Type B pancreatic cell (in vitro differentiated cells): ENCODE measurements around a stretch of chr1.

DNA sequence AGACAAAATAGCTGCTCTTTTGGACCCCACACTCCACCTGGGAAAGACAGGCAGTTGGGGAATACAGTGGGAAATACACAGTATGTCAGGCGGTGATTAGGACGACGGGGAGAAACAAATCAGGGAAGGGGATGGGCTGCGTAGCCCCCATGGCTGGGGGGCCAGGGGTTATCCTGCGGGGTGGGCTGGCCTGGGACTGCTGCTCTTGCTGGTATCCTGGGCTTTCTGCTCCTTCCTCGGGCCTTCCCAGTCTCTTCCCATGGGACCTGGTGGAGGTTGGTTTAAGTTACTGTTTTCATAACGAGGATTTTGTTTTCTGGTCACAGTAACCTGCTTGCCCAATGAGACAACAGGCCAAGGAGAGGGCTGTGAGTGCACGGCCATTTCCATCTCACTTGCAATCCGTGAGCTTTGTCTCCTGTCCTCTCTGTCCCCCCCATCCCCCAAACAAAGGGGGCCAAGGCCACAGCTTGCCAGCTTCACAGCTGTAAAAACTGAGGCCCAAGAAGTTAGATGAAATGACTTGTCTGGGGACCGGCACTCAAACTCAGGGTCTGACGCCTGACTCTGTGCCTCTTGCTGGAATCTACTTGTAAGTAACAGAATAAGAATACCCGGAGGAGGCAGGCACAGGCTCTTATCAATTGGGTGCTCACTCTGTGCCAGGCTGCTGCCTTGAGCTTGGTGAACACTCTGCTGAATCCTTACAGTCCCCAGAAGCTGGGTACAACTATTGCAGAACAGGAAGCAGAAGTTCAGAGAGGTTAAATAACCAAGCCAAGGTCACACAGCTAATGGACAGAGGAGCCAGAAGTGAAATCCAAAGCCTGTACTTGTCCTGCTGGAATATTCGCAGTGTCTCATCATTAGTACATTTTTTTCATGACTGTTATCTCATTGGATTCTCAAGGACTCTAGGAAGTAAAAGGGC, 85.8 kb downstream of the EPHB2 start:
- PRO-cap, result no peak

DNA sequence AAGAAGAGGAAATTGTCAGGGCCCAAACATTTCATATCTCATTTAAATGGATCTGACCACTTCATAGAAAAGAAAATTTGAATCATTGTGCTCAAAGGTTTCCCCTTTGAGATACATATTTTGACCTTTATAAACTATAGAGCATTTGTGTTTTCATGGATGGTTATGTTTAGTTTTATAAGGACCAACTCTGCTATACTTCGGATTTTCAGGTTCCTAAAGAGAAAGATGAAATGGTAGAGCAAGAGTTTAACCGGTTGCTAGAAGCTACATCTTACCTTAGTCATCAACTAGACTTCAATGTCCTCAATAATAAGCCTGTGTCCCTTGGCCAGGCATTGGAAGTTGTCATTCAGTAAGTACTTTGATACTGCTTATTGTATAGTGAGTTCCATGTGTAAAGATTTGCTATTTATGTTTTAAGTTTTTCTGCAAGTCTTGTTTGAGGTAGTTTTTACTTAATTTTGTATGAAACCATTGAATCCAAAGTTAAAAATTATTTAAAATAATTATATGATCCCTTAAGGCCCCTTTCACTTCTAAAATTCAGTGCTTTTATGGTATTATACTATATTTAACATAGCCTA, 49.2 kb downstream of the KDM1A start:
- PRO-cap, result no peak

- PRO-cap, result unidirectional peak, plus-strand start at chr1:23081706
Measured at GRCh38 chr1:23081072-23082023, 62.1 kb downstream of the KDM1A start.

GRCh38 chr1:23283811-23284010, 60.4 kb downstream of the HNRNPR start:
- PRO-cap, result no peak

- PRO-cap, result no peak
Measured at GRCh38 chr1:23309795-23311224, 33.8 kb downstream of the HNRNPR start.

DNA sequence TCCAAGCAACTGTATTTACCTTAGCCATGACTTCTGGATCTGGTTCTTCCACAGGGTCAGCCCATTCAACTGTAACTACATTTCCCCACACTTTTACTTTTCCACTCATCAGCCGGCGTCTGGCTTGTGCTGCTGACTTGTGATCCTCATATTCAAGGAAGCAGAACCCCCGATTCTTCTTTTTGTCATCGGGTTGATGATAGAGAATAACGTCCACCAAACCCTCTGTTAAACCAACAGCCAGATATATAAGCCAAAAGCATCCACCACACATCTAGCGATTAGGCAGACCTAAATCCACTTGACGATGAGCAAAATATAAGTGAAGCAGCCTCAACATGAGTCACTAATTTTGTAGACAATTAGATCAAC, 25.6 kb downstream of the HNRNPR start:
- PRO-cap, result no peak

GRCh38 chr1:23394556-23395159, 25.0 kb upstream of the ZNF436 start:
- PRO-cap, result no peak

DNA sequence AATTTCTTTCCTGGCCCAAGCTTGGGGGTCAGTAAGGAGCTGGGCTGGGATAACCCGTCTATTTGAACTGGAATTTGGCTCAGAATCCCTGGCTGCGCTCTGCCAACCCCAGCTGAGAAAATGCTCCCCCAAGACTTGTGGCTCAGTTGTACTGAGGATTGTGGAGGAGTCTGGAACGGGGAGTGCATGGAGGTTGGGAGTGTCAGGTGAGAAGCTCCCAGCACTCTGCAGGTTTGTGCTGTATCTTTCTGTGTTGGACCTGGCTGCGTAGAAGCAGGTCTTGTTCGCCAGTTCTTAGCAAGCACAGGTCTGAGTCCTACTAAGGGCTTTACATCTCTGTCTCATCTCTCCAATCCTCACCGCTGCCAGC, 1.6 kb downstream of the TCEA3 start:
- PRO-cap, result no peak

DNA sequence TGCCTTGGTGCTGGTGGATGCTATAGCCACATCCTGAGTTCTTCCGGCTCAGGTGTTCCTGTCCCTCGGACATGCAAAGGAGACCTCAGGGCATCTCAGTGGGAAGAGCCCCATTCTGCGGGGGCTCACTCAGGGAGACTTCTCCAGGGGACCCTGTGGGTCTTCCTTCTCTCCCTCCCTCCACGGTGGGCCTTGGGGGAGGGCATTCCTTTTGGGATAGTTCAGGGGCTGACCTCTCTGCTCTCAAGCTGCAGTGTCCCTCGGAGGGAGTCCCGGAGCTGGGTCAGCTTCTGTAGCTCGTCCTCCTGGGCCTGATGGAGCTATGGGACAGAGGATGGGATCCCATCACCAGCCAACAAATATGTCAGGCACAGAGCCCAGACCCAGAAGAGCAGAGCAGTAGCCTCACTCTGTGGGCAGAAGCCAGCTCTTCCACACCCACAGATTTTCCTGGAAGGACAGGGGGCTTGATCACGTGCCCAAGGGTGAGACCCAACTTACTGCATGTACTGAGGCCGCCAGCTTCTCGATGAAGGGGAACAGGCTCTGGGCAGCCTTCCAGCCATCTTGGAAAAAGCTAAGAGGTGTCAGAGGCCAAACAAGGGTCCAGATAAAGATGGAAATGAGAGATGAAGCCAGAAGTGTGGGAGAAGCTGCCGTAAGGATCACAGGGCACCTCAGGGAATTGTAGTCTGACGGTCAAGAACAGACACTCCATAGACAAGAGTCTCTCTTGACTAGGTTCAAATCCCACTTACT, 16.8 kb upstream of the TCEA3 start:
- PRO-cap, result no peak

DNA sequence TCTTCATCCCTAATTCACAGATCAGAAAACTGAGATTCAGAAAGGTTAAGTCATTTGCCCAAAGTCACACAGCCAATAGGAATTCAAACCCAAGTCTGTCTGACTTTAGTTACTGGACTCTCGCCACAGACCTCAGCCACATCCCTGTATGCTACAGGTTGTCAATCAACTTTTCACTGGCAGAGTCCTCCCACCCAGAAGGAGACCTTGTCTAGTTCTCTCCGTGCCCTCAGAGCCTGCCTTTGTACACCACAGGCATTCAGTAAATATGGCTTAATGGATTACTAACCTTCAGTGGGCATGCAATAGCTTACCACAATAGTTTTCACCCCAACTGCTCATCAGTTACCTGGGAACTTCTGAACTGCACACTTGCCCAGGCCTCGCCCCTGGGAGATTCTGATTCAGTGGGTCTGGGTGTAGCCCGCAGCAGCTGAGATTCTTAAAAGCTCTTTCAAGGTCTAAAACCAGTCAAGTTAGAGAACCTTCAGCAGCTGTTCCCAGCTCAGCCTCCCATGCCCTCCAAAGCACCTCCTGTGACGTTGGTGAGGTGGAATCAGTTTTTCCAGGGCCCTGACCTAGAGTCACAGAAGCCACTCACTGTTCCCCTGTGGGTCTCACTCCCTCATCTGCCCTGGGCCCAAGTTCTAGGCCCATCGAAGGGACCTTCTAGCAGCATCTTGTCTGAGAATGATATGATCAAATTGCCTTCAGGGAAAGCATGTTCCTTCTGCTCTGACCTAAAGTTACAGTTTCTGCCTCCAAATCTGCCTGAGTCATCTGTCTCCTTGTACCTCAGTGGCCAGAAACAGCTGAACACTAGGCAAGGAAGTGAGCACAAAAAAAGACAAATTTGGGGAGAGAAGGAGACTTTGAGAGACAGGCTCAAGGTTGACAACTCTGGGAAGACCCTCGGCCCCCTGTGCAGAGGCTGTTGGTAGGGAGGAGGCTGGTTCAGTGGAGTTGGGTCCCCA, 10.8 kb downstream of the ASAP3 start:
- PRO-cap, result no peak

- PRO-cap, result no peak
Measured at GRCh38 chr1:23556518-23557123, 2.7 kb downstream of the ID3 start.

DNA sequence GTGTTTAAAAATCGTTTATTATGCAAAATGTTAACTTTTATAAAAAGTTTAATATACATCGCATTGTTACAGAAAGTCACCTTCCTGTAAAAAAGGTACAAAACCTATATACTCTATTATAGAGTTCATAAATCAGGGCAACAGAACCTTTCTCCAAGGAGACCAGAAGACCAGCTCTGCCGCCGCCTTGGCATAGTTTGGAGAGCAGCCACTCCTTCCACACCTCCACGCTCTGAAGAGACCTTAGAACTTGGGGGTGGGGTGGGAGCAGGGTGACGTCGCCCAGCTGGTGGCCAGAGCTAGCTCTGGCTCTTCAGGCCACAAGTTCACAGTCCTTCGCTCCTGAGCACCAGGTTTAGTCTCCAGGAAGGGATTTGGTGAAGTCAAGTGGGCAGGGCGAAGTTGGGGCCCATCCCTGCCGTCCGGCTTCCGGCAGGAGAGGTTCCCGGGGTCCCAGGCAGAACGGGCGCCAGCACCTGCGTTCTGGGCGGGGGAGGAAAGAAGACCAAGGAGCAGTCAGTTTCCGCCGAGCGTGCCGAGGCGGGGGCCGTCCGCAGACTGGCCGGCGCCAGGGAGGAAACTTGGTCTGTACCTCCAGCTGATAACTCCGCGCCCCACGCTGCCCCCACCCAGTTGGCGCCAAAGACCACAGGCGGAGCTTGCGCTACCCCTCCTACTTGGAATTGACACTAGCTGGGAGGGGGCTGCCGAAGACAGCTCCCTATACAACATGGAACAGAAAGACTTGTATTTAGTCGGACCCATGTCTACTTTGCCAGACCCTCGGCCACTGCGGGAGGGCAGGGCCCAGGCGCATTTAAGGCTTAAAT, 1.2 kb downstream of the ID3 start:
- PRO-cap, result bidirectional peak, plus-strand start at position 438 of the sequence, minus-strand start at position 229 of the sequence

DNA sequence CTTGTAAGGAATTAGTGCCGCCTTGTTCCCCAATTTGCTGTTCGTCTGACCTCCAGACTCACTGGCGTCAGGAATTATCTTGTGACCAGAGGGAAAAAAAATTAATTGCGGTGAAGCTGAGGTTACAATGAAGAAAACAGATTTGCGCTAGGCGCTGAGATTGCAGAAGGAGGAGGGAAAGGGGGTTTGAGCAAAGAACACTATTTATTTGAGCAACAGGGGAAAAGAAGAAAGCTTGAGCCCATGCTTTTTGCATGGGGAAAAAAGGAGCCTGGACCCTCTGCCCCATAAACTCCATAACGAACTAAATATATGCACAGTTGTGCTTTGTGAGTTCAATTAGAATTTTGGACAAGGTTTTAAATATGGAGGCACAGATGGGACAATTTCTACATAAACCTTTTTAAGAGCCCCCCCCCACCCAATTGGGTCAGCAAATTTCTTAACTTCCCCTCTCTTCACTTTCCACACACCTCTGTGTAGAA, 680 bp upstream of the ID3 start:
- PRO-cap, result bidirectional peak, plus-strand start at position 160 of the sequence, minus-strand start at position 47 of the sequence

GRCh38 chr1:23561544-23562711, 2.6 kb upstream of the ID3 start:
- PRO-cap, result bidirectional peak, plus-strand start at chr1:23562614, minus-strand start at chr1:23562430

DNA sequence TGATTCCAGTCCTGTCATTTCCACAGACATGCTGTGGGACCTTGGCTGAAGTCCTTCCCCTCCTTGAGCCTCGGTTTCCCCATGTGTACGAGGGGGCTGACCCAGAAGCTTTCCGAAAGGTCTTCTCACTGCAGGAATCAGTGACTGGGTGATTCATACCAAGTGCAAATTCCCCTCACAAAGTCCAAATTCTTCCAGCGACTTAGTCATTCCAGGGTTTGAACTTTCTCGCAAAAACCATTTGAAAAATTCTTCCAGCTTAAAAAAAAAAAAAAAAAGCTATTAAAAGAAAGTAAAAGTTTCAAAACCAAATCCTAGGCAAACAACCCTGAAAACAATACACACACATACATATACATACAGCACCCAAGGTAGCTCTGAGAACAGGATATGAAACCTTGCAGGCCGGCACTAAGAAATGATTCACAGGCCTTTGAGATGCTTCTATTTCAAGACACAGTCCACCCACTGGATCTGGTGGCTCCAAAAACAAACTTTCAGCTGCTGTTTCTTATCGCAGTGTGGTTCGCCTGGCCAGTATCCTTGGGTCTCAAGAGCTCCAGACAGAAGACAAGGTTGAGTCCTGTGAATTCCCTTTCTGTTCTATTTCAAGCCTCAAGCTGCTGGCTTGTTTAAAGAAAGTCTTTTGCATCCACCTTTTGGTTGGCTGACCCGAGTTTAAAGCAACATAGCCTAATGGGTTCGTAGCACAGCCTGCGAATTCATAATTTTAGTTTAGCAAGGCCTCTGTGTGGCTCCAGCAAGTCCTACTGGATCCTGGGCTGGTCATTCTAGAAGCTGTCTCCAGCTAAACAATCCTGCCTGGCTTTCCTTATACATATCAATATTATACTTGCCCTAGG, 18.0 kb upstream of the ID3 start:
- PRO-cap, result no peak

GRCh38 chr1:23591435-23592184, 32.3 kb upstream of the ID3 start:
- PRO-cap, result no peak

DNA sequence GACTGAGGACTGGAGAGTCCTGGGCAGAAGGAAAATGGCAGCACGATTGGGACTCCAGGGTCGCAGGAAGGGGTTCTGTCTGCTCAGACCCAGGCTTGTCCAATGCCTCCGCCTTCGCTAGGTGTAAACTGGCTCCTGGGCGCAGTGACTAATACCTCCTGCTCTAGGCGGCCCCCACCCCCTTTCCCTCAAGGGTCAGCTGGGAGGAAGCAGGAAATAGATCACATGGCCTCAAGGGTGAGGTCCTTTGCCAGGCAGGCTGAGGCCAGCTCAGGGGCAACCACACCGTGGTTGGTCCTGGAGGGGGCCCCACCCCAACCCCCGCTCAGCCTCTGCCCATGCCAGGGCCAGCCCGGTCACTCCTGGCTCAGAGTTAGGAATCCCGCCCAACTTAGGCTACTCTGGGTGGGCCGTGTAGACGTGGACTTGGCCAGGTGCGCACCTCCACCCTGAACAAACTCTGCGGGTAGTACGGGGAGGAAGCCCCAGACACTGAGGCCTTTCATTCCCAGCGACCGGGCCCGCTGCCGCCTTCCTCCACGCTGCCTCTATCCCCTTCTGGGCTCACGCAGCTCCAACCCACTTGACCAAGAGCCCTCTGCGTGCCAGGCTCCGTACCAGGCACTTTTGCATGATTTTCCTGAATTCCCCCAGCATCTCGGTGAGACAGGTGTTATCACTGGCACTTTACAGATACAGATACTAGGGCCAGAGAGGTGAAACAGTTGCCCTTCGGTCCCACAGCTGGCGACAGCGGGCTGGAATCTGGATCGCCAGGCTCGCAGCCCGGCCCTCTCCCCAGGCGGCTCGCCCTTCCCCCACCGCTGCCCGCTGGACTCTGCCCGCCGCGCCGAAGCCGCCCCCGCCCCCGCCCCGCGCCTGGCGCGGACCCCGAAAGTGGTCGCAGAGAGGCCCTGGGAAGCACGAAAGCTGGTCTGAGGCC, 865 bp downstream of the GALE start:
- PRO-cap, result bidirectional peak, plus-strand start at position 226 of the sequence, minus-strand start at position 101 of the sequence

- PRO-cap, result no peak
Measured at GRCh38 chr1:23908713-23909345, 4.3 kb downstream of the CNR2 start.

DNA sequence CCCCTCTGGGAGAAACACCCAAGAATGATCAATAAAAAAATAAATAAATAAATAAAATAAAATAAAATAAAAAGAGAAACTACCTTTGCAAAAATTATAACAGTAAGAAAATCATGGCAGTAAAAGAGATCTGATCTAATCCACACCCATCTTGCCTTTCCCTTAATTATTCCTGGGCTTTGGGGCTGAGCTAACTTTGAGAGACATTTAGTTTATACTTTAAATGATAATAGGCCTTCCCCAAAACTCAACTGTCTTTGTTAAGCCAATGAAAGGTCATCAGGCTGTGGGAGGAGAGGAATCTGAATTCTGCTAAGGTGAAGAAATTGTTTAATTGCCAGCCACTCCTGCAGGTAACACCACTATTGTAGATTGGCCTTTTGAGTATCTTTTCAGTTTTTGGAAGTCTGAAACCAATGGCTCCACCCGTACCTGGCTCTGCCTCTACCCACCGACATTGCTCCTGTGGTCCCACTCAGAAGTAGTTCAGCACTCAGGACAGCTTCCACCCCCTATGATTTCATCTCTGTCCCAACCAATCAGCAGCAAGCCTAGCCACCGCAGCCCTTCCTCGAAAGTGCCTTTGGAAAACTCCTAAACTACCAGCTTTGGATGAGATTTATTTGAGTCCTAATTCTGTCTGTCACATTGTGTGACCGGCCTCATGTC, 23.0 kb upstream of the PNRC2 start:
- PRO-cap, result no peak

DNA sequence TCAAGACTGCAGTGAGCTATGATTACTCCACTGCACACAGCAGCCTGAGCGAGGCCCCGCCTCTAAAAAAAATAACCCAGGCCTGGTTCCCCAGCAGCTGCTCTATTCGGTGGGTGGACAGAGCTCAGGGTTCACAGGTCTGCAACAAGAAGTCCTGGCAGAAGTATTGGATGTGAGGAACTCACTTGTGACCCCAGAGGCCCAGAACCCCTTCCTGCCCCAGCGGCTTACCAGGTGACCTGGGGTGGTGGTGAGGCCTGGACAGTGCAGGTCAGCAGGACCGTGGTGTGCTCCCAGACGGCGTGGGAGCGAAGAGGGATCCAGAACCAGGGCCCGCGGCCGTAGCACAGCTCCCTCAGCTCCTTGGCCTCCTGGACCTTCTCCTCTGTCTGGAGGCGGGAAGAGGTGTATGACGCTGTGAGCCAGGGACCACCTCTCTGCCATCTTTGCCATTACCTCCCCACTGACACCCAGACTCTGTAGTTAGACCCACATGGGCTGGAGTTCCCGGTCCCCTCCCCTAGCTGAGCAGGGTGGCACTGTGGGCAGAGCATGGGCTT, 6.2 kb downstream of the MYOM3 start:
- PRO-cap, result no peak